Airway epithelial cell (primary cell): ENCODE results near the gene IL17D.

DNA sequence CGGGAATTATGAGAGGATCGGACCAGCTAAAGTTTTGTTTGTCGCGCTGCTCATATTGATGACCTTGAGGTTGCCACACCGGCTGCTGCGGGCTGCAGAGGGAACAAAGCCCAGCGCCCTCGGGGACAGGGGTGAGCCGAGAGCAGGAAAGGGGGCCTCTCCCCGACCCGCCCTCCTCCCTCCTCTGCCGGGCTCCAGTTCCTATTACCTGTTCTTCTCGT is 162.7 kb upstream of the TUBA3C start:
- RAMPAGE, long total RNA = no peak

DNA sequence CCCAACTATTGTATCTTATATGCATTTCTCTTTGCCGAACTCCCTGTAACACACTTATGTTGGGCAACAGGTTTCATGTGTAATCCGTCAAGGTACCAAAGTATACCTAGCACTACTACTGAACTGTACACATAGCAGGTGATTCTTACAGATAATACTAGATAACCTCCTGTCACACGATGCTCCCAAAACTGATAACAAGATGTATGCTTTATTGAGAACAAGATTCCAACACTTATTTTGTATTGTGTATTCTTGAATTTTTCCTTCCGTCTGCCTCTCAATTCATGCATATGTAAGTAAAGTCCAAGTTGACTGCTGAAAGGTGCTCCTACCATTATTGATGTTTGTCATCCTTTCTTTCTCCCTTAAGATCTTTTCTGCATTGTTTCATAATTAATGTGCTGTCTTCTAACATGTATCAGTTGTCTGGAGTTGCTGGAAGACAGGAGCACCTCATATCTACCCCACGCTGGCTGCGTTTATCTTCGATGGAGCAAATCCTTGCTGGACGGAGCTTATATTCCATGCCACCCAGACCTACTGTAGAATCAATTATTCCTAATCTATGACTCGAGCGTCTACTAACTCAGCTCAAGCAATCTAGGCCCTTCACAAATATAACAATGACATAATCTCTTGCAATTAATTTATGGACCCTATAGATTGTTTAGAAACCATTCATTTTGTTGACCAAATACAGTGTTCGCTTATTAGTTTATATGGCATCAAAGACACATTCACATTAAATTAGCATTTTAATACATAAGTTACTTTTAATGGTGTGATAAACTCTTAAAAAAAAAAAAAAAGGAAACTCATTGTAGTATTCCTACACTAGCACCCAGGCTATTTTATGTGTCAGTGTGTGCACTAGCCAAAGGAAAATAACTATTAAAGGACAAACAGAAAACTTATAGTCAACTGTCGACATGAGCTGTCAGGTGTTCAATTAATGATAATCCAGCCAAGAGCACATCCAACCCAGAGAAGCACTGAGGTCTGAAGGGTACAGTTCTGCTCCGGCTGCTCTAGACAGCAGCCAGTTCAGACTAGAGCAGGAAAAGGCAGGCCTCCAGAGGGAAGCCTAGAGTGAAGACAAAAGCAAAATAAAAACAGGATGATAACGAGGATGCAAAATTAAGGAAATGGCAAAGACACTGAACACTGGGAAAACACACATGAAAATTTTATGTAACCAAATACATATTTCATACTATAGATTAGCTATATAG is 55.1 kb downstream of the MPHOSPH8 start:
- RAMPAGE, long total RNA = no peak

DNA sequence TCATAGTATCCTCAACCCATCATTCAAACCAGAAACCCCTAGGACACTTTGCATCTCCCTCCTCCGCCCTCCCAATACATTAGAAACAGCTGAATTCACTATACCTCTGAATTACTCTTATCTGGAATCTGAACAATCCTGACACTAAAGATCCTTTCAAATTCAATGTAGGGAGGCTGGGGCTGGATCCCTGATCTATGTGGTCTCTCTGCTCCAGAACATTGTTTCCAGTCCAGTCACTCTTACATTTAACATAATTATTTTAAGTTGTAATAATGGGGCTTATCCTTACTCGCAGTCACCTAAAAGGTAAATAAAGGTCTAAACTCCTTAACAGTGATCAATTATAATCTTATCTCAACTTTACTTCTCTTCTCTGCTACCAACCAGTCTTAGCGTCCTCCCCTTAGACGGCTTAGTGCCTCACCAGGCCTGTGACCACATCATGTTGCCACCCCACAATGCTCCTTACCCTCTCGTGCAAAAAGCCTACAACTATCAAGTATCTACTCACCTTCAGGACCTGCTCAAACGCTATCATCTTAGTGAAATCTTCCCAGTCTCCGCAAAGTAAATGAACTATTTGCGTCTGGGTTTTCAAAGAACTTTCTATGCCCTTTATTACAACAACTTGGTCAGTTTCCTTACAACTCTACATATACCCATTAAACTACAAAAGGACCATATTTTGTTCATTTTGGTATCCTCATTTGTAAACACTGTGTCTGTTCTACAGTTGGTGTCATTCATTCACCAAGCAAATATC is 59.4 kb downstream of the MPHOSPH8 start:
- RAMPAGE, long total RNA = no peak

GRCh38 chr13:19860908-19861497 is 2.4 kb downstream of the ZMYM5 start:
- RAMPAGE, long total RNA = no peak

GRCh38 chr13:19862019-19862310 is 1.5 kb downstream of the ZMYM5 start:
- RAMPAGE, long total RNA = no peak

- RAMPAGE, long total RNA = no peak
These were observed 1.3 kb upstream of the ZMYM5 start for GRCh38 chr13:19864607-19865235.

GRCh38 chr13:20131366-20131869 is 29.4 kb downstream of the GJA3 start:
- RAMPAGE, long total RNA = no peak

DNA sequence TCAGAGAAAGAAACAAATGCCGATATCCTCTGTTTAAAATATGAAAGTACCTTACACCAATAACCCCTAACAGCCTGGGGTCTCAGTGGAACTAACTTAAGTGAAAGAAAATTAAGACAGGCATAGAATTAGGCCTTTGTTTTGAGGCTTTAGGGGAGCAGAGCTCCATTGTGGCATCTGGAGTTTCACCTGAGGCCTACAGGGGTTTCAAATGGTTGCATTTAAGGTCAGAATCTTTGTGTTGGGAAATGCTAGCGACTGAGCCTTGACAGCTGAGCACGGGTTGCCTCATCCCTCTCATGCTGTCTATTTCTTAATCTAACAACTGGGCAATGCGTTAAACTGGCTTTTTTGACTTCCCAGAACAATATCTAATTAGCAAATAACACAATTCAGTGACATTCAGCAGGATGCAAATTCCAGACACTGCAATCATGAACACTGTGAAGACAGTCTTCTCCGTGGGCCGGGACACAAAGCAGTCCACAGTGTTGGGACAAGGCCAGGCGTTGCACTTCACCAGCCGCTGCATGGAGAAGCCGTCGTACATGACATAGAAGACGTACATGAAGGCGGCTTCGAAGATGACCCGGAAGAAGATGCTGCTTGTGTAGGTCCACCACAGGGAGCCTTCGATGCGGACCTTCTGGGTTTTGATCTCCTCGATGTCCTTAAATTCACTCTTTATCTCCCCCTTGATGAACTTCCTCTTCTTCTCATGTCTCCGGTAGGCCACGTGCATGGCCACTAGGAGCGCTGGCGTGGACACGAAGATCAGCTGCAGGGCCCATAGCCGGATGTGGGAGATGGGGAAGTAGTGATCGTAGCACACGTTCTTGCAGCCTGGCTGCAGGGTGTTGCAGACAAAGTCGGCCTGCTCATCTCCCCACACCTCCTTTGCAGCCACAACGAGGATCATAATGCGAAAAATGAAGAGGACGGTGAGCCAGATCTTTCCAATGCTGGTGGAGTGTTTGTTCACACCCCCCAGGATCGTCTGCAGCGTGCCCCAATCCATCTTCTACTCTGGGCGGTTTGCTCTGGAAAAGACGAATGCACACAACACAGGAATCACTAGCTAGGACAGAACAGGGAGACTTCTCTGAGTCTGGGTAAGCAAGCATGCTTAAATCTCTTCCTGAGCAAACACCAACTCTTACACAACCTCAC is 3.8 kb downstream of the GJB2 start:
- RAMPAGE, long total RNA = no peak

- RAMPAGE, long total RNA = no peak
These were observed 903 bp downstream of the GJB2 start for GRCh38 chr13:20191600-20192469.

DNA sequence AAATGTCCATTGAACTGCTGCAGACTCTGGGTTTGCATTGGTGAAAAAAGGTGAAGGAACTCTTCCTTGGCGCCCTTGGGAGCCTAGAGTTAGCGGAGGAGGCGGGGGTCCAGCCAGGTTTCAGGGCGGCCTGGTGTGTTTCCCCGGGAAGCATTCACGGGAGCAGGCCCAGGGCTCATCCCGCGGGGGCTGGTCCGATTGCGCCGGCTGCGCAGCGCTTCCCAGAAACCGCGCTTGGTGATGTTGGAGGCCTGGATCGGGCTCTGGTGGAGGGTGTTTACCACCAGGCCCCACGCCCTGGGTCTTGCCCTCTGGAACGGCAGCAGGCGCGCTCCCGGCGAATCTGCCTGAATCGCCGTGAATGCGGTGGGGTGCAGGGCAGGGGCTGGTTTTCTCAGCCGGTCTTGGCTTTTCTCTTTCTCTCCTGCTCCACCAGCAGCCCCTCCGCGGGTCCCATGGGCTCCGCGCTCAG is 69.2 kb upstream of the GJB6 start:
- RAMPAGE, long total RNA = no peak

- RAMPAGE, long total RNA = no peak
These were observed 120.1 kb downstream of the CRYL1 start for GRCh38 chr13:20405392-20406215.

DNA sequence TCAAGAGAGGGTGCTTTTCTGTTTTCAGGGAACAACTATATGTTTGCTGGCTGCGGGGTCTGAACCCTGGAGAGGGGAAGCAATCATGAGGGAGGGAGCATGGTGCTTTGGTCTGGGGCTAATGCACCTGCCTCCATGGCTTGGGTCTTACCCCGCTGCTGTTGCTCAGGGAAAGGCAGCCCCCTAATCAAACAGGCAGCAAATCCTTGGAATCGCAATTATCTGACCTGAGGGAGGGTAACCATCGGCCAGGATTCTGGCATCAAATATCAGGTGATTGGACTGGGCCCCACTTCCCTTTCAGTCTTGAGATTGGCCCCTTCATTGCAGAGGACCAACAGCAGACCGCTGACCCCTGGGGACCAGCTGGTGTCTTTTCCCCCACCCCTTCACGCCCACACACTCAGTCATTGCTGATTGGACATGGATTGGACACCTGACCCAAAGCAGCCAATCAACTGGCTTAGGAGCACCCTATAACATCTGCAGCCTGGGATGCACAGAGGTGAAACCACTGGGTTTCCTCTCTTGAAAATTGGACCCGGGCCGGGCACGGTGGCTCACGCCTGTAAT is 5.3 kb downstream of the CRYL1 start:
- RAMPAGE, long total RNA = no peak

DNA sequence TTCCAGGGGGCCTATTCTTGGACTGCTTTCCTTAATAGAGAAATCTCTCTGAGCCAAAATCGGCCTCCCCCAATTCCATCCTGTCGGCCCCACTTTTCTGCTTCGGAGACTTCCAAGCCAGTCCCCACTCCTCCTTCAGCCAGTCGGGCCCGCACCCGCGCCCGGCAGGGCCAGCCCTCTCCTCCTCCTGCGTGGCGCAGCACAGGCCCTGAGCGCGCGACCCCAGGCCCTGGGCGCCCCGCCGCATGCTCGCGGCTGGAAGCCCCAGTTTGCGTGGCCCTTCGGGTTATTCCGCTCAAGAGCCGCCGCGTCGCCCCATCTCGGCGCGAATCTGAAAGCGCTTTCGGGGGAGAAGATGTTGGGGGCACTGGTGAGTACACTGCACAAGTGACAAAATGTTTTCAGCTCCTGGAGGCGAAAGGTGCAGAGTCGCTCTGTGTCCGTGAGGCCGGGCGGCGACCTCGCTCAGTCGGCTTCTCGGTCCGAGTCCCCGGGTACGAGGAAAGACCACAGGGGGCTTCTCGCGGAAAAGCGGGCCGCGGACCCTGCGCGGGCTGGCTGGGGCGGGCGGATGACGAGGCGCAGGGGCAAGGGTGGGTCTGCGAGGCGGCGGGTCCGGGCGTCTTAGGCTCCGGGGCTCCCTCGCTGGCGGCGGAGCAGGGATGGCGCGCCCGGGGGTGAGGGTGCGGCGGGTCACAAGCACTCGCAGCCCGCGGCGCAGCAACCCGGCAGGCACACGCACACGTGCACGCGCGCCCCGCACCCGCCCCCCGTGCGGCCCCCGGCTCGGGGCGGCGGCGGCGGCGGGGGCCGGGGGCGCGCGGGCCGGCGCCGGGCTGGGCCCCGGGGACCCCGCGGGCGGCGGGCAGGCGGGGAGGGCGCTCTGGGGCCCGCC is at the start of gene IL17D:
Gene IL17D (plus strand): TSS at position 749 of the 895 bp plus-strand sequence.
- RAMPAGE, long total RNA = no peak

GRCh38 chr13:20974579-20975654 is 72.4 kb upstream of the XPO4 start:
- RAMPAGE, long total RNA = no peak

DNA sequence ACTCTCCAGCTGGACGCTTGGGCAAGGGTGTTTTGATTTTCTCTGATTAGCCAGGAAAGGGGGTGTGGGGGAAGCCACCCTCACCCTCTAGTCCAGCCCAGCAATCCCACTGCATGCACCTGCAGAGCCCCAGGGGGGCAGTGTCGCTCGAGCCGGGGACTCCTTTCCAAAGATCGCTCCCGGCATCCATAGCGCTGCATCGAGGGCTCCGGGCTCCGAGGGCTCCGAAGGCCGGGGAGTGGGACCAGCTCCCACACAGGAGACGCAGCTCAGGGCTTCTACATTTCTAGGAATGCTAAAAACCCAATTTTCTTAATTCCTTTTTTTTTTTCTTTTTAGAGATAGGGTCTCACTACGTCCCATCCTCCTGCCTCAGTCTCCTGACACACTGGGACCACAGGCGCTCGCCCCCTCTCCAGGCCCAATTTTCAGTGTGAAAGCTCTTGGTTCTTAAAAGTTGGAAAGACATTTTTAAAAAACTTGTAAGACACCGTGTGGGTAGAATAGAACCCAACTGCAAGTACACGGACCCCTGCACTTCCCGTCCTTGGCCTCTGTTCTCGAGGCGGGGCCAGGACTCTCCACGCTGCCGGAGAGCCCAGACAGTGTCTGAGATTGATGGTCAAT is 38.3 kb downstream of the LATS2 start:
- RAMPAGE, long total RNA = no peak

DNA sequence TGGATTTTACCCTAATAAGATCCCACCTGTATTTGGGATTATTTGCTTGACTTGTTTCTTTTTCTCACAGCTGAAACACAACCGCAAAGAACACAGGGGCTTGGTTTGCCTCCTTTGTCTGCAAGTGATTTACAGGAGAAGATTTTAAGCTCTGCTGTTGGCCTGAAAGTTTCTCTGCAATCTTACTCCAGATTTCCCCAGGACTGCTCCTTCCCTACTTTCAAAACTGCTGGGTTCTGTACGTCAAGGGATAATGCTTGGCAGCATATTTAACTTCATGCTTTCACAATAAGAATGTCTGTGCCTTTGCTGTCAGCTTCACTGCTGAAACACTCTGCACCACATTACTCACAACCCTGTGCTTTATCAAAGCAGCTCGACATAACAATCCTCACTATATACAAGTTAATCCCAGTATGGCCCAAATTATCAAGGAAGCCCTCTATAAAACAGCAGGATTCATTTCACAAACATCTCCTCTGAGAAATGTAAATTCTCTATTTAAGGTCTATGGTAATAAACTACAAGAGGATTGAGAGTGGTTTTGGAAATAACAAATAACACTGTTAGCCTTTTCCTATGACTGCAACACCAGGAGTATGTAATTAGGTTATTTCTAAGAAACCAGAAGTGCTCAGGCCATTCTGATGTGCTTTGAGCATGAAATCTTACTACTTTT is 17.5 kb downstream of the LATS2 start:
- RAMPAGE, long total RNA = no peak

- RAMPAGE, long total RNA = no peak
These were observed 221 bp upstream of the LATS2 start for GRCh38 chr13:21061641-21061973.

- RAMPAGE, long total RNA = no peak
These were observed 29.2 kb downstream of the ZDHHC20 start for GRCh38 chr13:21429824-21430414.

DNA sequence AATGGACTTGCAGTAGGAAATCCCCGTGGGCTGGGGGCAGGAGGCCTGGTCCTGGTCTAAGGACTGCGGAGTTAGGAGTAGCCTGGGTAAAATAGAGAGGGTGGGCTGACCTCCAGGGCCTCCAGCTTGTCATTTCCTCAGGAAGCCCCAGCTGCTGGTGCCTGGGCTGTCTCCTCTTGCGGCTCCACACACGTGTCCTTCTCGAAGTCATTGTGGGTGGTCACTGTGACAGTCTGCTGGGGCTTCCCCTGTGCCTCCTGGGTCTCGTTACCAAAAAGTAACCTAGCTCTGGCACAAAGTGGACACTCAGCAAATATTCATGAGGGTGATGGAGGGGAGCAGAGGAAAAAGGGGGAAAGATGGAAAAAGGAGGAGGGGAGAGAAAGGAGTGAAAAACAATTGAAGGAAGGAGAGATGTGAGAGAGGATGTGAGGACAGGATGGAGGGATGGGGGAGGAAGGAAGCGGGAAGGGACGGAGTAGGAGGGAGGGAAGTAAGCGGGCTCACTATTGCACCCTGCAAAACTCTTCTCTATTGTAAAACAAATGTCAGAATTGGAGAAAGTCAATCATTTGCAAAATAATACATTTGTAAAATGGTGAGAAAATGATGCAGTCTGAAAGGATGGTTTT is 259.8 kb downstream of the FGF9 start:
- RAMPAGE, long total RNA = no peak

DNA sequence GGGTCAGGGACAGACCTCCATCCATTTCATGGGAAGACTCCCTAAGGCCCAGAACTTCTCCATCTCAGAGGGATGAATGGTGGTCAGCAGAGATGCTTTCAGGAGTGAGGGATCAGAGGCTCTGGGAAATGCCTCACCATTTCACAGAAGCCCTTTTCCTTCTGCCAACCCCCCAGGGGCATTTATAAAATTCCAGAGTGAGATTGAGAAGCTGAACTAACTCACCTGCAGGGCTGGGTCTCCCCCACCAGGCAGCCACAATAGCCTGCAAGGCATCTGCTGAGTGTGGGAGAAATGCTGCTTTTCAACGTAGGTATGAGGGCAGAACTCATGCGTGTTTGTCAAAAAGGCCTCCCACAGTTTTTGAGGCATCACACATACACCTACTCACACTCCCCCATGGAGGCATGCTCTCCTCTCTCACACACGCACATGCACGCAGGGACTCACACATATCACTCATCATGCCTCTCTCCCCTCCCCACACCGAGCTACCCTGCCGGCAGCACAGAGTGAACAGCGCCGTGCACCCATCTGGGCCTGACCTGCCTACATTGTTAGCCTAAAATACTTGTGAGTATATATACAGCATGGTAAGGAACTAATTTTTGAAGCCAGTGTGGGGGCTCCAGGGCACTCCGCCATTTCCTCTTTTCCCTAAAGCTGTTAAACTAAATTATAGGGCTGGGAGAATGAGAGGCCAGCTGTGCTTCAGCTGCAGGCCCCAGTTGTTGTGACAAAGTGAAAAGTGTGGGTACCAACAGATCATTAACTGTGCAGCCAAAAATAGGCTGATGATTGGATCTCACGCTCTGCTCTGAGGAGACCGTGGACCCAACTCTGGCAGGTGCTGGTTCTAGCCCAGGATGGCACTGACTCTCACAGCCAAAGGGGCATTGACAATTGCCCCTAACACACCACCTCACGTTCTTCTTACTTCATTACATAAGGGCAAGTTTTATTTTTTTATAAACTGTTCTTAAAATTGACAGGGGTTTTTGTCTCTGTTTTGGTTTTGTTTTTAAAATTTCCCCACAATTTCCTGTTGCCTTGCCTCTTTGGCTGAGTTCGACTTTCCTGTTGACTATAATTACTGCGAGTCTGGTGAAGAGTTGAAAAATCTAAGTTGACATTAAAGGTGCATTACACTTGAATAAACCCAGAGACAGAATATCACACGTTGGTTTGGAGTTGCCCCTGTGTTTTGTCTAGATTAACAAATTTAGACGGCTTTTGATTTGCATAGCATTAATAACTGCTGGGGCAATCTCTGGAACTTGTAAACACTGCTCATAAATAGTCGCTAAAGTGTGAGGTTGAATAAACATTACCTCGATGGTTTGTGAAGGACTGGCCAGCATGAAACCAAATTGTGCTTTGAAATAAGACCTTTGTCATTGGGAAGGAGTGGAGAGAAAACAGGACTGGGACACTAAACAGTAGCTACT is 390.9 kb downstream of the FGF9 start:
- RAMPAGE, long total RNA = no peak